Sciatic nerve (tissue), 1 donor: ENCODE measurements around a stretch of chr7.

- PRO-cap = no peak
Measured at GRCh38 chr7:158974032-158974601, 117.8 kb downstream of the DYNC2I1 start.

GRCh38 chr7:158992116-158992654 lies 135.8 kb downstream of the DYNC2I1 start:
- PRO-cap = no peak

DNA sequence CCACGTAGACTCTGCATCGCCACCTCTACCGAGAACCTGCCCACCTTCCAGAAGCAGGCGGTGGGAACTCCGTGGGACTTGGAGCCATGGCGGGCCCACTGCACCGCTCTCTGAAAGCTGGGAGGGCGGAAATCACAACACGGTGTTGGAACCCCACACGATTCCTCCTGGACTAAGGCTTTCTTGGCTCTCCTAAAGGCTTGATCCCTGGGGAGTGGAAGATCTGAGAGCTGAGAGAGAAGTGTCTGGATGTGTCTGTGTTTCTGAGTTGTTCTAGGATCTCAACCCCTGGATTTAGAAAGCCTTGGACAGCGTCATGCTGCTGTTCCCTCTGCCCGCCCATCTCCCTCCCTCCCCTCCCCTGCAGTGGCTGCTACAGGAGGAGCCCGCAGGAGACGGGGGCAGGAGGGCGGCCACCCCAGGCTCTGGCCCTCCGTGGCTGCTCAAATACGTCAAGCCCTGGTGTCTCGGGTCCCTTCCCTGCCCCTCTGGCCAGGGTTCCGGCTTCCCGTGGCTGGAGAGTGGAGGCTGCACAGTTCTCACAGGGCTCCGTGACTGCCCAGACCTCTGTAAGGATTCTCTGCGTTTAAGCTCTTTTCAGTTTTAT lies 79.6 kb downstream of the VIPR2 start:
- PRO-cap = no peak